ENCODE measurements around a stretch of chr11.

DNA sequence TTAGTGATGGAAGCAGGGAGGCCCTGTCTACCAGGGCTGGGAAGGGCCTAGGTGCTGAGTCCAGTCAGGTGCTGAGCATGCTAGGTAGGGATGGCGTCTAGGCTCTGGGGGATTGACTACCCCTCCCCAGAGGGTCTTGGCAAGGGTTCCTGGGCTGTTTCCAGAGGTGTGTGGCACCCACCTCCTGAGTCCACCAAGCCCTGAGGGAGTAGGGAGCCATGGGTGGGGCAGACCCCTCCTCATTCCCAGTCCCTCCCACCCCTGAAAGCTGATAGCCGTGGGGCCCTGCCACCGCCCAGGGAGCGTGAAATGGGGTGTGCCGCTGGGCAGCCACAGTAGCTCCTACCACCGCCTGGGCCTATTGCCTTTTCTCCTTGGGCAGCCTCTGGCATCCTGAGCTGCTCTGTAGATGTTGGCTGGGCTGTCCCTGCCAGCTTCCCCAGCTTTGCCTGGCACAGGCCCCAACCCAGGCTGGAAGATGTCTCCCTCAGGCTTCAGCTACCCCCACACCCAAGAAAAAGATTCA is 2.0 kb upstream of the POLD4 start:
- PRO-cap = no peak

GRCh38 chr11:67395952-67396805 is 4.4 kb downstream of the RAD9A start:
- PRO-cap = no peak

DNA sequence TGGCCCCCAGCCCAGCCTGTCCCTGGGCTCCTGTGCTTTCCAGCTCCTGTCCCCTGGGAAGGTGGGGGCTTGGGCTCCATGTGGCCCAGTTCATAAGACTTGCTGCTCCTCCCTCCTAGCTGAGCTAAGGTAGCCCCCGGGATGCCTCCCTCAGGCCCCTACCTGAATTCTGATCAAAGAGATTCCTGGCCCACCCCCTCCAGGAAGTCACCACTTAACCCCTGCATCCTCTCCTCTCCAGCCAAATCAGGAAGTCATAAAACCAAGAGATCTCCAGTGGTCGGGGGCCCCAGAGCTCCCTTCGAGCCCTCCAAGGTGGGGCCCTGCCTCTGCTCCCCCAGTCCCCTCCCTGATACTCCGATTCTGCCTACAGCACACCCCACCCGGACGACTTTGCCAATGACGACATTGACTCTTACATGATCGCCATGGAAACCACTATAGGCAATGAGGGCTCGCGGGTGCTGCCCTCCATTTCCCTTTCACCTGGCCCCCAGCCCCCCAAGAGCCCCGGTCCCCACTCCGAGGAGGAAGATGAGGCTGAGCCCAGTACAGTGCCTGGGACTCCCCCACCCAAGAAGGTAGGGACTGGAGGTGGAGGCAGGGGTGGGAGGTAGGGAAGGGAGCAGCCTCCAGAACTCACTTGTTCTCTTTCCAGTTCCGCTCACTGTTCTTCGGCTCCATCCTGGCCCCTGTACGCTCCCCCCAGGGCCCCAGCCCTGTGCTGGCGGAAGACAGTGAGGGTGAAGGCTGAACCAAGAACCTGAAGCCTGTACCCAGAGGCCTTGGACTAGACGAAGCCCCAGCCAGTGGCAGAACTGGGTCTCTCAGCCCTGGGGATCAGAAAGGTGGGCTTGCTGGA is 4.6 kb downstream of the PPP1CA start:
- PRO-cap = no peak

GRCh38 chr11:67436921-67437402 is 520 bp downstream of the PTPRCAP start:
- PRO-cap = no peak

DNA sequence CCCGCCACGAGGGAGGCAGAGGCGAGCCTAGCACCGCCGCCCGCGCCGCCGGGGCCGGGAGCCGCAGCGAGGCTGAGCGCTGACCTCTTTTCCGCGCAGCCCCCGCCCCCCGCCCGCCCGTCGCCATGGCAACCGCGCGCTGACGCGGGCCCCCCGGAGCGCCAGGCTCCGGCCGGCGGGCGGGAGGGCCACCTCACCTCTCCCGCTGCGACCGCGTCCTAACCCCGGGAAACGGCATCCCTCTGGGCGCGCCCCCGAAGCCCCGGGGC is 904 bp downstream of the PITPNM1 start:
- PRO-cap = no peak

DNA sequence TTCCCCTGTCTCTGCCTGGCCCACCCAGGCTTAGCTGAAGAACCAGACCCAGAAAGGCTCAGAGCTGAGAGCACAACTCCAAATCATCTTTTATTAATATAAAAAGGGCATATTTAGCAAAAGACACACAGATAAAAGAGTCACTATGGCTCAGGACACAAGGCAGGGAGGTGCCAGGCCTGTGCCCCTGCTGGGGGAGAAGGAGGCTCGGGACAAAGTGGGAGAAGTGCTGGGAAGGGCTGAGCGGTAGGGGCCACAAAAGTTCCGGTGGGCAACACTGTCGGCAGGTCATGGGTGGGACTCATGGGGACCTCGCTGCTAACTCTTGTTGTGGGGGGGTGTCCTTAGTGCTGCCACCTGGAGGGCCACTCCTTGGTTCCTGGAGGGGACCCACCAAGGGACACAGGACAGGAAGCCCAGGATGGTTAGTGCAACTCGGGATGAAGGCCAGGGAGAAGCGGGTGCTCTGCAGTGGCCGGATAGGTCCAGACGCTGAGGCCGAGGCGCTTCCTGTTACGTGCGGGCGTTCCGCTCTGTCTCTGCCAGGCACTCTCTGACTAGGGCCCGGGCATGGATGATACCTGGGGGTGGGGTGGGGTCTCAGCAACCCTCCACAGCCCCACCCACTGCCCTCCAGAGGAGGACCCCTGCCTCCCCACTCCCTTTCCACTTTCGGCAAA is 1.4 kb downstream of the CDK2AP2 start:
- PRO-cap = no peak

DNA sequence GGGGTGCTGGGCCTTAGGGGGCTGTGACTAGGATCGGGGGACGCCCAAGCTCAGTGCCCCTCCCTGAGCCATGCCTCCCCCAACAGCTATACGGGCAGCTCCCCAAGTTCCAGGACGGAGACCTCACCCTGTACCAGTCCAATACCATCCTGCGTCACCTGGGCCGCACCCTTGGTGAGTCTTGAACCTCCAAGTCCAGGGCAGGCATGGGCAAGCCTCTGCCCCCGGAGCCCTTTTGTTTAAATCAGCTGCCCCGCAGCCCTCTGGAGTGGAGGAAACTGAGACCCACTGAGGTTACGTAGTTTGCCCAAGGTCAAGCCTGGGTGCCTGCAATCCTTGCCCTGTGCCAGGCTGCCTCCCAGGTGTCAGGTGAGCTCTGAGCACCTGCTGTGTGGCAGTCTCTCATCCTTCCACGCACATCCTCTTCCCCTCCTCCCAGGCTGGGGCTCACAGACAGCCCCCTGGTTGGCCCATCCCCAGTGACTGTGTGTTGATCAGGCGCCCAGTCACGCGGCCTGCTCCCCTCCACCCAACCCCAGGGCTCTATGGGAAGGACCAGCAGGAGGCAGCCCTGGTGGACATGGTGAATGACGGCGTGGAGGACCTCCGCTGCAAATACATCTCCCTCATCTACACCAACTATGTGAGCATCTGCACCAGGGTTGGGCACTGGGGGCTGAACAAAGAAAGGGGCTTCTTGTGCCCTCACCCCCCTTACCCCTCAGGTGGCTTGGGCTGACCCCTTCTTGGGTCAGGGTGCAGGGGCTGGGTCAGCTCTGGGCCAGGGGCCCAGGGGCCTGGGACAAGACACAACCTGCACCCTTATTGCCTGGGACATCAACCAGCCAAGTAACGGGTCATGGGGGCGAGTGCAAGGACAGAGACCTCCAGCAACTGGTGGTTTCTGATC is 1.2 kb downstream of the GSTP1 start:
- PRO-cap = no peak

GRCh38 chr11:67605072-67605713 is 1.5 kb upstream of the NDUFV1 start:
- PRO-cap = no peak

- PRO-cap = no peak
Measured at GRCh38 chr11:67619770-67620324, 9.9 kb downstream of the NUDT8 start.

GRCh38 chr11:67627707-67628148 is 2.0 kb downstream of the NUDT8 start:
- PRO-cap = no peak

- PRO-cap = unidirectional peak, plus-strand start at chr11:67629448
Measured at GRCh38 chr11:67629270-67629645, 479 bp downstream of the NUDT8 start.

- PRO-cap = no peak
Measured at GRCh38 chr11:67695443-67696170, 21.2 kb upstream of the ALDH3B2 start.

- PRO-cap = no peak
Measured at GRCh38 chr11:68013111-68013601, 3.0 kb downstream of the ALDH3B1 start.

DNA sequence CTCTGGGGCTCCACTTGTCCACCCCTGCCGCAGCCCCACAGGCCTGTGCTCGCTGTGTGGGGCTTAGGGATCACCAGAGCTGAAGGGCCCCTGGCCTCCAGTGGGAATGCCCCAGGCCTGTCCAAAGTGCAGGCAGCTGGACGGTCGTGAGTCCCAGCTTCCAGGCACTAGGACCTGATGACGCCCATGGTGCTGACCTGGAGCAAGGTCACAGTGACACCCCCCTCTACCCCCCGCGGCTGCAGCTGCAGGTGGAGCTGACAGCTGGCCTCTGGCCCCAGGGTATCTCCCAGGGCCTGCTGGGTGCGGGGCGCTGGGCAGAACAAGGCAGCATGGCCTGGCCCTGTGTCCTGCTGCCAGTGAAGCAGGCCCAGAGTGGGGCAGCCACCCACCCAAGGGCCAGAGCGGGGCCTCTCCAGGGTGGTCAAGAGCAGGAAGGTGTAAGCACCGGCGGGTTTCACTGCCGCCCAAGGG is 619 bp upstream of the TCIRG1 start:
- PRO-cap = no peak

DNA sequence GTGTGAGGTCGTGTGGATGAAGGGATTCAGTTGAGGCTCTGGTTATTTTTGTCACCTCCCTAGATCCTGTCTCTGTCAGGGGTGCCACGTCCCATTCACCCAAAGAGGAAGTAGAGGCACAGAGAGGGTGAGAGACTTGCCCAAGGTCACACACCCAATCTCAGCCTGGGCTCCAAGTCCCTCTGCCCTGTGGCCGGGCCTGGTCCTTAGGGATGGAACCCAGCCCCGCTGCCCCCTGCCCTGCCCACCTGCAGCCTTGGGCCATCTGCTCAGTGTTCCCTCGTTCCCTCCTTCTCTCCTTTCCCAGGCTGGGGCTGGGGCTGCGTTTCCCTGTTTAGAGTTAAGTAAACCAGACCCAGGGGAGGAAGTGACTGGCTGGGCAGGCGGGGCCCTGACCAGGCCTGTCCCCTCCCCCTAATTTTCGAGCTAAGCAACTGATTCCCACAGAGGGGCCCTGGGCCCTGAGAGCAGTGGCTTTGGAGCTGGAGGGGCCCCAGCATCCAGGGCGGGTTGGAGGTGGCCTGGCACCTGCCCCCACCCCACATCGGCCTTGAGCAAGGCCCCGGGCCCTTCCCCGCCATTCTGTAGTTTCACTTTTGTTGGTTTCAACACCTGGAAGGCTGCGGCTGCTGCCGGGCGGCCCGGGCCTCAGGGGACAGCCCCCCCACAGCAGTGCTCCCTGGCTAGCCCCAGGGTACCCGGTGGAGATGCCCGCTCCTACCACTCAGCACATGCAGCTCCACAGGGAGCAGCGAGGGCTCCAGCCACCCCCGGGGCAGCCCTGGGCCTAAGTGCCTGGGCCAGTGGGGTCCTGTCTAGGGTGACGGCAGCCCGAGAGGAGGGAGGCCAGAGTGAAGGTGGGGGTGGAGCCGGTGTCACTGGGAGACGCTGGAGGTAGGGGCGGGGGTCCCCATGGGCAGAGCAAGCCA is 1.5 kb downstream of the TCIRG1 start:
- PRO-cap = bidirectional peak, plus-strand start at position 446 of the sequence, minus-strand start at position 316 of the sequence

DNA sequence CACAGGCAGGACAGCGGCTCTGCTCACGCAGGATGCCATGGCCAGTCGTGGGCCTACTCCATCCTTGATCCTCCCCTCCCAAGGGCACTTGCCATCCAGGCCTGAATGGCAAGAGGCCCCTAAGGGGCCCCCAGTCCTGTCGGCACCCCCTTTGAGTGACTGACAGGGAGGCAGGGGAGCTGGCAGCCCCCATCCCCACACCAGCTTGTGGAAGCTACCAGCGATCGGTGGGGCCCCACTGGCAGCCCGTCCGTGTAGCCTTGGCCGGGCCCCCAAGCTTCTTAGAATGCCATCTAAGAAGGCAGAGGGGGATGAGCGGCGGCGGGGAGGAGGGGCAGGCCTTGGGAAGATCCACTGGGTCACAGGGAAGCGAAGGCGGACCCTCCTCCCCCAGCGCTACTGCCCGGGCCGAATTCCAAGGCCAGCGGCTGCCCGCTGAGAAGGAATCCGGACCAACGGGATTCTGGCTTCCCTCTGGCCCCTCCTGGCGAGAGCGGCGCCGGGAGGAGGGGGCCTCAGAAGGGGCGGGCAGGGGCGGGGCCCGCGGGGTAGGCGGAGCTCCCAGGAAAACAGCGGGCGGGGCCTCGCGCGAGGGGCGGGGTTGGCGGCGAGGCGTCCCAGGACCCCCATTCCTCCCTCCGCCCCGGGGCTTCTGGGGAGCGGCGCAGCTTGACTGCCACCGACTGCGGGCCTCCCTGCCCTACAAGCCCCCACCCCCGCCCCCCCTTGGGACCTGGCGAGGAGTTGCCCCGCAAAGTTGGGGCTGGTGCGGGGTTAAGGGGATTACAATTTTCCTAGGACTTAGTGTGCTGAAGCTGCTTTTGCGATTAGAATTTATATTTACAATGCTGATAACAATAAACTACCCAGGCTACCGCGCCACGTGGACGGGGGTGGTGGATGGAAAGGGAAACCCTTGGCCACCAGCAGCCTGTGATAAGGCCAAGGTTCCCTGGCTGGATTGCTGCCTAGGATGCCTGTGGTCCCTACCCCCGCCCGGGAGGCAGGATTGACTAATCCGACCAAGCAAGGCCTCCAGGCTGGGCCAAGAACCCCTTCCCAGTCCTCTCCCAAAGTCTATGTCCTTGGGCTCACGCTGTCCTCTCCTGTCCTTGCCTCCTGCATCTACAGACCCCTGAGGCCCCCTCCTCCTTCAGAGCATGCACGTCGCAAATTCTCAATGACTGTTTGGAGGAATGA is 7.2 kb upstream of the CHKA start:
- PRO-cap = no peak

- PRO-cap = no peak
Measured at GRCh38 chr11:68145094-68145645, 24.0 kb upstream of the CHKA start.

DNA sequence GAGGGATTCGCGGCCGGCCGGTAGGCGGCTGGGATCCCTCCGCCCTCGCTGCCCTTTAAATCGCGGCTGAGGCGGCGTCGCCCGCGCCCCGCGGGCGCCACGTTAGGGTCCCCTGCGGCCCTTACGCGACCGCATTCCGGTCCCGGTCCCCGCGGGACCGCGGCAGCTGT is 683 bp upstream of the KMT5B start:
- PRO-cap = bidirectional peak, plus-strand start at position 84 of the sequence, minus-strand start outside the sequence

- PRO-cap = no peak
Measured at GRCh38 chr11:68215181-68215803, 2.2 kb upstream of the KMT5B start.

- PRO-cap = bidirectional peak, plus-strand start at chr11:68269902, minus-strand start at chr11:68269734
Measured at GRCh38 chr11:68269492-68270011, 2.2 kb downstream of the C11orf24 start.